Esophagus squamous epithelium (tissue), 4 donors: ENCODE measurements around a stretch of chr13.

DNA sequence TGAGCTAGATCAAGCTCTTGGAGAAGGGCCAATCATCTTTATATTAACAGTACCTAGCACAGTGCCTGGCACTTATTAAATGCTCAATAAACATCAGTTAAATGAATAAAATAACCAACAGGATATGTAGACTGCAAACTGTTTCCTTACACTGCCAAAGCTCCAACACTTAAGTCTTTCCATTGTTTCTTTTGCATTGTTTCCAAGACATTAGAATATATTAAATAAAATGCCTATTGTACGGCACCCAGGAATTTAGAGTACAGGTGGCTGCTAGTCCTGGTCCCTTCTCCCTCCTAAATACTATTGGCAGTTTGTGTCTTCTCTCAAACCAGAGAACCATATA, 2.5 kb downstream of the ARGLU1 start:
- PRO-cap, result no peak
- RAMPAGE, long total RNA, 4 experiments, result no peak in any of the 4 experiments

GRCh38 chr13:106568195-106568412, 167 bp upstream of the ARGLU1 start:
- PRO-cap, result bidirectional peak, plus-strand start at chr13:106568261, minus-strand start at chr13:106568164
- RAMPAGE, long total RNA, 4 experiments, result no peak in any of the 4 experiments

GRCh38 chr13:106649359-106650001, 81.5 kb upstream of the ARGLU1 start:
- PRO-cap, result unidirectional peak, plus-strand start at chr13:106649784
- RAMPAGE, long total RNA, 4 experiments, result no peak in any of the 4 experiments

DNA sequence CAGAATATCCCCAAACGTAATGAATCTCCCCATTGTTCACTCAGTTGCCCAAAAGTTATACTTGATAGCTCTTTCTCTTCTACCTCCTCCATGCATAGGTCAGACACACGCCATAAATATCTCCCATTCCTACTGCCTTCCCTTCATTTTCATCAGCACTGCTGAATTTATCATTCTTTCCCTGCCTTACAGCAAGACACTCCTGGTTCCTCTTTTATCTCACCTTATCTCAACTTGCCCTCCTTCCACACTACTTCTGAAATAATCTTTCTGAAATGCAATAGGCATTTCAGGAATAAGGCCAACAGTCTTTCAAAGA, 333.9 kb downstream of the MYO16 start:
- PRO-cap, result unidirectional peak, minus-strand start at position 216 of the sequence
- RAMPAGE, long total RNA, 4 experiments, result no peak in any of the 4 experiments

DNA sequence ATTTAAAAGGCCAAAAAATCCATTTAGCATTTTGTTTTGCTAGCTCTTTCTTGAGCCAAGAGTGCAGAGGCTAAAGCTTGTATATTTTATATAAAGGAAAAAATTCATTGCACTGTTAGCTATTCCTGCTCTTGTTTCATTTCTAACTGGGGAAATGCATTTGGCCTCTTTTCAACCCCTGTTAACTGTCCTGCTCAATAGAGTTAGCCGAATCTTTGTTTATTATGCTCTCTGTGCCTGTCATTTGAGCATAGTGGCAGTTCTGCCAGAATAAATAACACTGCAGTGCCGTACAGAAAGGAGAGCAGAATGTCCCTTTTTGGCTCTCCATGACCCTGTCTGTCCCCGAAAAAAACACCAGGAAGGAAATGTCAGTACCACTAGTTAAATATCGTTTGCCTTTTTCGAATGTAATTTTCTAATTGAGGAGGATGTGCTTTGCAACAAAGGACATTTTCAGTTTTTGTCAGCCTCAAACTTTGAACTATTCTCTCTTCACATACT, 350.9 kb downstream of the MYO16 start:
- PRO-cap, result no peak
- RAMPAGE, long total RNA, 4 experiments, result no peak in any of the 4 experiments

DNA sequence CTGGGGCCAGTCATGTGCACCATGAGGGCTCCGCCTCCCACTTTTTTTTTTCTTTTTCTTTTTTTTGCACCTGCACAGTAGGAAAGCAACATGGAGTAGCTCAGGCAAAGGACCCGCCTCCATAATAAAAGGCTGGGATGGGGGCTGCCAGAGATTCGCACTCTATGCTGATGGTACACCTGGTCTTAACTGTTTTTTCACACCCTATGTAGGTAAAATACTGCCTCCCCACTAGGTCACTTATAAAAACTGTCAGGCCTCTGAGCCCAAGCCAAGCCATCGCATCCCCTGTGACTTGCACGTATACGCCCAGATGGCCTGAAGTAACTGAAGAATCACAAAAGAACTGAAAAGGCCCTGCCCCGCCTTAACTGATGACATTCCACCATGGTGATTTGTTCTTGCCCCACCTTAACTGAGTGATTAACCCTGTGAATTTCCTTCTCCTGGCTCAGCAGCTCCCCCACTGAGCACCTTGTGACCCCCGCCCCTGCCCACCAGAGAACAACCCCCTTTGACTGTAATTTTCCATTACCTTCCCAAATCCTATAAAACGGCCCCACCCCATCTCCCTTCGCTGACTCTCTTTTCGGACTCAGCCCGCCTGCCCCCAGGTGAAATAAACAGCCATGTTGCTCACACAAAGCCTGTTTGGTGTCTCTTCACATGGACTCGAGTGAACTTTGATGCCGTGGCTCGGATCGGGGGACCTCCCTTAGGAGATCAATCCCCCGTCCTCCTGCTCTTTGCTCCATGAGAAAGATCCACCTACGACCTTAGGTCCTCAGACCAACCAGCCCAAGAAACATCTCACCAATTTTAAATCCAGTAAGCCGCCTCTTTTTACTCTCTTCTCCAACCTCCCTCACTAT, 521.3 kb downstream of the IRS2 start:
- PRO-cap, result bidirectional peak, plus-strand start at position 434 of the sequence, minus-strand start at position 174 of the sequence; unidirectional peak, plus-strand start at position 669 of the sequence
- RAMPAGE, long total RNA, 4 experiments, result start-site peak on the plus strand in 2 of 4 experiments, centred at positions 600 to 629 of the sequence, 17 to 128 reads per replicate

- PRO-cap, result no peak
- RAMPAGE, long total RNA, 4 experiments, result no peak in any of the 4 experiments
Measured at GRCh38 chr13:109402914-109403383, 383.4 kb downstream of the IRS2 start.

DNA sequence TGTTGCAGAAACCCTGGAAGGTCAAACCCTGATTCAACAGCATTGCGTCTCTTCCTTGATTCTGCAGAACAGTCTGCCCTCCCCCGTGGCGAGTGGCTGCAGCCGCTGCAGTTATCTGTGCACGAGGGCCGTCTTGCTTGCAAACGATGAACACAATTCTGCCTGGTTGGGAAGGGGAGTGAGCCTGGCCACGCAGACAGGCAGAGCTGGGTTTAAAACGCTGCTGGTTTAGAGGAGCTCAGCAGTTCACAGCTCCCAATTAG, 373.8 kb downstream of the IRS2 start:
- PRO-cap, result no peak
- RAMPAGE, long total RNA, 4 experiments, result no peak in any of the 4 experiments

- PRO-cap, result no peak
- RAMPAGE, long total RNA, 4 experiments, result no peak in any of the 4 experiments
Measured at GRCh38 chr13:109592677-109593269, 193.6 kb downstream of the IRS2 start.

GRCh38 chr13:109685256-109685951, 101.0 kb downstream of the IRS2 start:
- PRO-cap, result no peak
- RAMPAGE, long total RNA, 4 experiments, result no peak in any of the 4 experiments

- PRO-cap, result no peak
- RAMPAGE, long total RNA, 4 experiments, result no peak in any of the 4 experiments
Measured at GRCh38 chr13:109791155-109791771, 4.9 kb upstream of the IRS2 start.

DNA sequence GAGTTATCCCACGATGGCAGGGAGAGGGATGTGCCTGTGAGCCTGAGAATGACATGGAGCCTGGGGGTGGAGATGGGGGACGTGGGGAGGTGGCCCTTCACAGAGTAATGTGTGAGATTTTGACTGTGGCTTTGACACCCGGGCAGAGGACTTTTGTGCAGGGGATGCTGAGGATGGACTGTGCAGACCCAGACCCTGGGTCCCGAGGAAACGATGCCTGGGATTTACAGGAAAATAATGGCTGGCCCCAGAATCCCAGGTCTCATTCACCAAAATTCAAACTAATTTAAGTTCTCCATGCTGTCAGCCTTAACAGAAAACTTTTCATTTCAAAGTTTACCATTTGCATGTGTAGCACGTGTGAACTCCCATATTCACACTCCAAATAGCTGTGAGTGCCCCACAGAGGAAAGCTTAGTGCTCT, 215.9 kb upstream of the IRS2 start:
- PRO-cap, result no peak
- RAMPAGE, long total RNA, 4 experiments, result no peak in any of the 4 experiments

DNA sequence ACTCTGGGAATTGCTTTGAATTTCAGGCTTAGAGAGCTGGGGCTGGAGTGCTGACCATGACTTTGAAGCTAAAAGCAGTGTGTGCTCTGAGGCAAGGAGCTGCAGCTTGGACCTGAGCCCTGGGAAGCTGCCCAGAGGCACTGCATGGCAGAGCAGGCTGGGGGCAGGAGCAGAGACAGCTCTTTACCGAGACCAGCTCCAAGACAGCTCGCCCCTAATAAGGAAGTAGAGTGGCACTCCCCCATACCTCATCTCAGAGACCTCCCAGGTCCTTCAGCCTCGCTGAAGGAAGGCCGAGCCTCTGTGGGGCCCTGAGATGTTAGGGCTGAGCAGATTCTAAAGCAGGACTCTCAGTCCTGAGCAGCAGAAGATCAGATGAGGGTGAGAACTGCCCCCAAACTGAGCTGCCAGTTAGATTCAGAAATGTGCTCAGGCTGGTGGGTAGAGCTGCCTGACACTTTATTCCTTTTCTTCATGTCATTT, 200.1 kb downstream of the COL4A1 start:
- PRO-cap, result no peak
- RAMPAGE, long total RNA, 4 experiments, result no peak in any of the 4 experiments

DNA sequence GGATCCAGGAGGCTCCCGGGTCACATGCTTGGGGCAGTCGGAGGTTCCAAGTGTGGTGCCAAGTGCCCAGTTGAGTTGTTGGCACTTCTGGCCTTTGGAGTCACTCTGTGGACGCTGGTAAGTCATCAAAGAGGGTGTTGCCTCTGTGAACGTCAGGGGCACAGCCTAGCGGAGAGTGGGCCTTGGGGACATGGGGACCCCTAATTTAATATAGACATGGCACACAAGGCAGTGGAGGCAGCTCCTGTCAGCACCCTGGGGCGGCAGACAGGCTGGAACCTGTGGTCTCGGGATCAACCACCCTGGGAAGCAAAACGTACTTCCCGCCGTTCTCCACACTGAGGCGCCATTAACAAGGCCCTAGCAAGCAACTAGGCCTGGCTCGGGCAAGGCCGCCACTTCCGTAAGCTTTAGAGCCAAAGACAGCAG, 199.0 kb downstream of the COL4A1 start:
- PRO-cap, result unidirectional peak, plus-strand start at position 224 of the sequence
- RAMPAGE, long total RNA, 4 experiments, result no peak in any of the 4 experiments

DNA sequence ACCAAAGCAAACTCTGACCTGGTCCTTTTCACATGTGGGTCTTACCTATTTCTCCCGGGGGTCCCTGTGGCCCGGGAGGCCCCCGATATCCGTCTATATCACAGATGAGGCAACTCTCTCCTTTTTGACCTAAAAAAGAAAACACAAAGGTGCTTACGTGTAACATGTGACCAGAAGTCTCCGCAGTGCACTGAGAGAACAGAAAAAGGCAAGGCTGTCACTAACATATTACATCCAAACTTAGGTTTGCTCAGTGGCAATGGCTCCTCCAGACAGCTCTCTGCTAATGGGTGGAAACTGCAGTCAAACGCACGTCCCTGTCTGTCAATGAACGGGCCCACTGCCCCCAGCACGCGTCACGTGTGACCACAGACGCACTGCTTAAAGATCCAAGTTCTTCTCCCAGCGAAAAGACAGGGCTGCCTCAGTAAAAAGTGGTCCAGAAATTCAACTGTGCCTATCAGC, 114.1 kb downstream of the COL4A1 start:
- PRO-cap, result no peak
- RAMPAGE, long total RNA, 4 experiments, result no peak in any of the 4 experiments

- PRO-cap, result no peak
- RAMPAGE, long total RNA, 4 experiments, result no peak in any of the 4 experiments
Measured at GRCh38 chr13:110201253-110201653, 105.7 kb downstream of the COL4A1 start.

GRCh38 chr13:110233099-110233908, 73.7 kb downstream of the COL4A1 start:
- PRO-cap, result bidirectional peak, plus-strand start at chr13:110233626, minus-strand start at chr13:110233520
- RAMPAGE, long total RNA, 4 experiments, result no peak in any of the 4 experiments

DNA sequence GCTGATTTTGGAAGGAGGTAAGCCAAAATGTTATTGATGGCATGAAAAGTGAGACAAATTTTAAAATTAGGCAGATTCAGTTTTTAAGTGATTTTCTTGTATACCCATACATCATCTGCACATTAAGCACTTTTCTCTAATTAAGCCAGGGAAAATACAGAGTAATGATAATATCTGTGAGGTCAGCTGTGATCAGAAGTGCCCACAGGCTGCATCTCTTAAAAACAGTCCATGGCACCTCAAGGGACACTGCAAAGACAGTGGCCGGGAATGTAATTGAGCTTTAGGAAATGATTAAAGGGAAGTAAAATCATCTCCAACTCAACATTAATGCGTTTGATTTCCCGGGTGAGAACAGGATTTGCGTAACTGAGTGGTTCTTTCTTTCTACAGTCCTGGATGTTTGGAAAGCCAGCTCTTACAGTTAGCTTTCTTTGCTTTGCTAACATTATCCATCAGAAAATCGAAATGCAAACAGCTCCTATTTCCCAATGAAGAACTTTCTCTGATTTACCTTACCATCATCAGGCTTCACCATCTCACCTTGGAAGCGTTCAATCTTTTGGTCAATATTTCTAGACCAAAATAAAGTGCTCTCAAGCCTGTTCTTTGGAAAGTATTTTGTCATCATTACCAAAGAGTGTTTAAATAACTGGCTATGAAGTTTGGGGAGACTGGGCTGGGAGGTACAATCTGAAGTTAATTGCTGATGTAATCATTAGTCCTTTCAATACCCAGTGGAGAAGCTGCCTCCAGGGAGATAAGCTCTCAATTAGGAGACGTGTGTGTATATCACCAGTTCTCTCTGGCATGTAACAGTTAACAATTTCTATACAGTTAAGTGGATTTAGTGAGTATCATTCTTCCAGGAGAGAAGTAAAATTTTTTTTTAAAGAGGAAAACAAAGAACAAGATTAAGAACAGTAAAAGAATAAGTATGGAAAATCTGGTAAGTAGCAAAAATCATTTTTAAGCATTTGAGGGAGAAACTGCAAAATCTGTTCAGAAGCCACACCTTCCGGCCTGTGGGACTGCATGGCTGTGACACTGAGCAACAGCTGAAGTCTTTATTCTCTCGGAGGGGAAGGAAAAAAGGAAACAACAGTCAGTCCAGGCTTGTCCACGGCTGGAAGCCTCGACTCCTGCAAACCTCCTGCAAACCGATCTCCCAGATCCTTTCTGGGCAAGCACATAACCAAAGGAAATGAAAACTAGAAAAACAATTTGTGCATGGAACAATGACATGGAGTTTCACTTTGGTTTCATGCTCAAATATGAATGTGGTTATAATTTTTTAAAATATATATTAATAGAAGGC, 1.5 kb downstream of the COL4A1 start:
- PRO-cap, result bidirectional peak, plus-strand start at position 392 of the sequence, minus-strand start at position 262 of the sequence; bidirectional peak, plus-strand start at position 1,097 of the sequence, minus-strand start at position 1,046 of the sequence
- RAMPAGE, long total RNA, 4 experiments, result no peak in any of the 4 experiments

GRCh38 chr13:110306313-110306571, 715 bp downstream of the COL4A1 start:
- PRO-cap, result bidirectional peak, plus-strand start at chr13:110306363, minus-strand start at chr13:110306396
- RAMPAGE, long total RNA, 4 experiments, result no peak in any of the 4 experiments

DNA sequence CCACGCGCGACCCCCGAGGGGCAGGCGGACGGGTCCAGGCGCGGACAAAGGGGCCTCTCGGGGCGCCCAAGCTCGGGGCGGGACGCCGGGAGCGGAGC, 277 bp downstream of the COL4A1 start:
- PRO-cap, result no peak
- RAMPAGE, long total RNA, 4 experiments, result no peak in any of the 4 experiments